Prostate gland (tissue), 2 donors: ENCODE measurements around a stretch of chr10.

- PRO-cap = no peak
- RAMPAGE, long total RNA, 2 experiments = no peak in any of the 2 experiments
Observed at GRCh38 chr10:72012207-72012882, 48.1 kb downstream of the CHST3 start.

- PRO-cap = no peak
- RAMPAGE, long total RNA, 2 experiments = no peak in any of the 2 experiments
Observed at GRCh38 chr10:72046848-72047341, 41.5 kb downstream of the SPOCK2 start.

DNA sequence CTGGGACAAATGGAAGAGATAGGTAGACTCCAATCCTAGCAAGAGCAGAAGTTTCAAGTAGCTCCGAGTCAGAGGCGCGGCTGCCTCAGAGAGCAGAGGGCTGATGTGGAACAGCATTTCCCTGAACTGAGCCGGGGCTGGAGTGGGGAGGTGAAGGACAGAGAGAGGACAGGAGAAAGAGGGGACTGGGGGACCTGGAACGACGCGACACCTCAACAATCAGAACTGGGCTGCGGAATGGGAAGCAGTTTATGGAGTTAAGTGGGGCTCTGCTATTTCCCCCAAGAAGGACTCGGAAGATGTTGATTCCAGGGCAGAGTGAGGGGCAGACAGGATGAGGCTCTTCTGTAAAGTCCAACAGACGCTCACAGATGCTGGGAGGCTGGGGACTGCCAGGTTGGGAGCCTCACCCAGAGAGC, 27.8 kb downstream of the SPOCK2 start:
- PRO-cap = no peak
- RAMPAGE, long total RNA, 2 experiments = no peak in any of the 2 experiments

DNA sequence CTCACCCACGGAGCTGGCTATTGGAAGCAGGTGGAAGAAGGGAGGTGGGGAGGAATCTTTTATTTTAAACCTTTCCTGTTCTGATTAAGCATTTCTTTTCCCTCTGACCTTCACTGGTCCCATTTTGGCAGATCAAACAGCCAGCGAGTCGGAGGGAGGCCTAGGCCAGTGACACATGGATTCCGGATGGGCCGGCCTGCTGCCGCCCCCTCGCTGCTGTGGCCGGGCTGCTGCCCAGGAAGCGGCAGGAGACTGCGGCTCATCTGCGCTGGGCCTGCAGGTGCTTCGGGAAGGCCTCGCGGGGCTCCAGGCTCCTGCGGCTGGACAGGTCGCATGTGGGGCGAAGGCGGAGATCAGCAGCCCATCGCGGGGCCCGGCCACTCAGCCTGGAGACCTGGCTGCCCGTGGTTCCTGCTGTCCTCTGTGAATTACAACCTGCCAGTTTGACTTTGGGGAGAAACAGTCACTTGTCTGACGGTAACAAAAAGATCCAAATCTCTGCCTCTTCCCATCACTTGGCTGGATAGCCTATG, 1.9 kb downstream of the SPOCK2 start:
- PRO-cap = no peak
- RAMPAGE, long total RNA, 2 experiments = no peak in any of the 2 experiments

DNA sequence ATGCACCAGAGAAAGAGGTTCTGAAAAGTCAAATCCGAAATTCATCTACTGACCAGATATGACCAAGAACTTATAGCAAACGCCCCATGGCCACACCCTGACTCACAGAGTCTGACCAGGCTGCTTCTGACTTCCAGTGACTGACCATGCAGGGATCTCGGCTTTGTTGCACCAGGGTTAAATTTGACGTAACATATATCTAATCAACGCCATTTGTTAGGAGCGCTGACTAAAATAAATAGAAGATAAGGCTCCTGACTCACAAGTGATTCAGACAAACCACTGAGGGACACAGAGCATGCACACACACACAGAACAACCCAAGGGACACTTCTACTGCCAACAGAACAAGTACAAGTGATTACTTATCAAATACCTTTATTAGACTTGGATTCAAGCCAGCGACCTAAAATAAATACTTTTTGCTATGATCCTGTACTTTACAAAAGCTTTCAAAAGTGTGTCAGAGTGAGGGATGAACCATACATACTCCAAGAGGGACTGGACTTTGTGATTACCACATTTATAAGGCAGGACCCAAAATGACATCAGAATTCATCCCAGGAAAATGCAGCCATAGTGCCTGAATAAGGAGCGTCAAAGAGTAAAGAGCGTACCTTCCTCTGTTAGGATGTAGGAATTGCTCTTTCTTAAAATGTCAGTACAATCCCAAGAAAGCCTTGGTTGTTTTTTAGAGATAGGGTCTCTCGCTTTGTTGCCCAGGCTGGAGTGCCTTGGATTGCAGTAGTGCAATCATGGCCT, 9.5 kb upstream of the SPOCK2 start:
- PRO-cap = no peak
- RAMPAGE, long total RNA, 2 experiments = no peak in any of the 2 experiments

- PRO-cap = no peak
- RAMPAGE, long total RNA, 2 experiments = no peak in any of the 2 experiments
Observed at GRCh38 chr10:72186184-72187051, 29.4 kb upstream of the ANAPC16 start.

GRCh38 chr10:72259545-72259972, 14.2 kb upstream of the DDIT4 start:
- PRO-cap = bidirectional peak, plus-strand start at chr10:72259894, minus-strand start at chr10:72259759
- RAMPAGE, long total RNA, 2 experiments = no peak in any of the 2 experiments

DNA sequence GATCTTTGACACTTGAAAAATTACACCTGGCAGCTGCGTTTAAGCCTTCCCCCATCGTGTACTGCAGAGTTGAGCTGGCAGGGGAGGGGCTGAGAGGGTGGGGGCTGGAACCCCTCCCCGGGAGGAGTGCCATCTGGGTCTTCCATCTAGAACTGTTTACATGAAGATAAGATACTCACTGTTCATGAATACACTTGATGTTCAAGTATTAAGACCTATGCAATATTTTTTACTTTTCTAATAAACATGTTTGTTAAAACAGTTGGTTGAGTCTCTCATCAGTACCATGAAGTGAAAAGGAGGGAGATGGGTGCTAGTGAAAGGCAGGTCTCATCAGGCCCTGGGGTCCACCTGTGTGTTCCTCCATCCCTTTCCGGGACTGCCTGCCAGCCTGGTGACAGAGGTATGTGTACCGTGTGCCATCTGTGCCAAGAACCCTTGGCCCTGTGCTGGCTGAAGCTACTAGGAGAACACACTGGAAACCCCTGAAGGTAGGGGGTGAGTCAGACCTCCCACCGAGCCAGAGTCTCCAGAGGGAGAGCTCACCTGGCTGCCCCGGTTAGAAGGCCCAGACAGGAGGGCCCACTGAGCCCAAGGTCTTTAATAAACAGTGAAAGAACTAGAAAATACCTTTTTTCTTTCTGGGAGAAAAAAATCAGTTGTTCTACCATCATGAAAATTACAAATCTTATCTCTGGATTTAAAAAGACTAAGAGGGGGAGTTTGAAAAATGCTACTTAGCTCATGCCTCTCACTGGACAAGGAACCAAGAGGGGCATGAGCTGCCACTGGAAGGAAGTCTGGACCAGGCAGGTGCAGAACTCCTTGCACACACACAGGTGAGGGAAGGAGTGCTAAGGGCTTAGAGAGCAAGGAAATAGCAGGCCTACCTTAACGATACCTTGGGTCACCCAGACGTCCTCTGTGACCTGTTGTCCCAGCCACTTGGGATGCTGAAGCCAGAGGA, 2.3 kb downstream of the DDIT4 start:
- PRO-cap = bidirectional peak, plus-strand start at position 69 of the sequence, minus-strand start at position 63 of the sequence; bidirectional peak, plus-strand start at position 446 of the sequence, minus-strand start at position 381 of the sequence
- RAMPAGE, long total RNA, 2 experiments = no peak in any of the 2 experiments

DNA sequence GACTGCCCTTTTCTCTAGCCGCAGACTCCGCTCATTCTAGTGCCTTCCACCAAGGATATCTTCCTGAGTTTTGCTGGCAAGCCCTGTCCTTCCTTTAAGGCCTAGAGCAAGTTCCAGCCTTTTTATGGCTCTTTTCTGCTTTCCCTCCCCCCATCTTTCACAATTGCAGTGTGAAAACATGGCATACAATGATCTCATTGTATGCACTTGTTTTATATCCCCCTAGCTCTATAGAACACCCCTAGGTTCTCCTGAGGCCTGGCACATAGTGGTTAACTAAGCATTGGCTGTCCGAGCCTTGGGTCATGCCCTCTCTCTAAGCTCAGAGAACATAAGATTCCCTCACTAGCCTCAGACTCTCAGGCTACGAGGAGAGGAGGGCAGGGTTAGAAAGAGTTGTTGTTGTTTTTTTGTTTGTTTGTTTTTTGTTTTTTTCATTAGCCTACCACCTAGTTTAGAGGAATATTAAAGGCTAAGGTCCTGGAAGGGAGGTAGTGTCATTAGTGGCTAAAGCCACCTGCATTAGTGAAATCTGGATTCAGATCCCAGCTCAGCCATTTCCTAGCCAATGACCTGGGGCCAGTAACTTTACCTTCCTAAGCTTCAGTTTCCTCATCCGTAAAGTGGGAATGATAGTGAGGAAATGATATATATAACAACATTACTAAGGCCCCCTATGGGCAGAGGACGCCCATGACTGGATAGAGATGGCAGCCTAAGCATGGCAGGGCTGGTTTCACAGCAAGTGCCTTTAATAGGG, 4.8 kb downstream of the DDIT4 start:
- PRO-cap = no peak
- RAMPAGE, long total RNA, 2 experiments = no peak in any of the 2 experiments

GRCh38 chr10:72297147-72297589, 23.4 kb downstream of the DDIT4 start:
- PRO-cap = bidirectional peak, plus-strand start at chr10:72297482, minus-strand start at chr10:72297236
- RAMPAGE, long total RNA, 2 experiments = no peak in any of the 2 experiments

GRCh38 chr10:72297590-72298545, 24.1 kb downstream of the DDIT4 start:
- PRO-cap = bidirectional peak, plus-strand start at chr10:72298208, minus-strand start at chr10:72298101
- RAMPAGE, long total RNA, 2 experiments = no peak in any of the 2 experiments

- PRO-cap = no peak
- RAMPAGE, long total RNA, 2 experiments = no peak in any of the 2 experiments
Observed at GRCh38 chr10:72308351-72308988, 34.7 kb downstream of the DDIT4 start.

DNA sequence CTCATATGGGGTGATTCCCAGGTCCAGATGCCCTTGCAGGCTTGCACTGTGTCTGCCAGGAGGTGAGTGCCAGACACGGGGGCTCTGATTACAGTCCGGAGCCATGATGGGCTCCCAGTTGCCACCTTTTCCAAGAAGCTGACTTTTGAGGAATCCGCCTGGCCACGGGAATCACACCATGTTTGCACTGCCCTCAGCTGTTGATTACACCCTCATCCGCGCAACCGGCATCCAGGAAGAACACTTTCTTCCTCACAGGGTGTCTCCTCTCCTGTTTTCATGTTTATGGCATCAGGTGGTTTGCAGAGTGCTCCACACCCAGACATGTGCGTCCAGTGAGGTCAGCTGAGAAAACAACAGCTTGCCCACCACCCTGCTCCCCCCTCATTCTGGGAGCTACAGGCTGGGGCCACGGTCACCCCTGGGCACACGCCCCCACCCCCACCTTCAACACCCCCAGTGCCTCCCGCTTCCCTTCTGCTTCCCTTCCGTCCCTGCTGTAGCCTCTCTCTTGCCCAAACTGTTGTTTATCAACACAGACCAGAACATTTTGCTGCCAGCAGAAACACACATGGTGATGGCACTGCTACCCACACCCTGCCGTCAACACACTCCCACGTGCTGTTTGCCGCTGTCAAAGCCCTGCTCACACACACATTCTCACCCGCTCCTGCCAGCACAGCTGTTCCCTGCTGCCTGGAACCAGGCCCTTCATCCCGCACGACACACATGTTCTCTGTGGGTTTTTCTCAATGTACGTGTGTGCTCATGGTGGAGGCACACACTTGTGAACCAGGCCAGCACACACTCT, 35.8 kb downstream of the DDIT4 start:
- PRO-cap = no peak
- RAMPAGE, long total RNA, 2 experiments = no peak in any of the 2 experiments

- PRO-cap = no peak
- RAMPAGE, long total RNA, 2 experiments = no peak in any of the 2 experiments
Observed at GRCh38 chr10:72322440-72322944, 32.2 kb downstream of the DNAJB12 start.

DNA sequence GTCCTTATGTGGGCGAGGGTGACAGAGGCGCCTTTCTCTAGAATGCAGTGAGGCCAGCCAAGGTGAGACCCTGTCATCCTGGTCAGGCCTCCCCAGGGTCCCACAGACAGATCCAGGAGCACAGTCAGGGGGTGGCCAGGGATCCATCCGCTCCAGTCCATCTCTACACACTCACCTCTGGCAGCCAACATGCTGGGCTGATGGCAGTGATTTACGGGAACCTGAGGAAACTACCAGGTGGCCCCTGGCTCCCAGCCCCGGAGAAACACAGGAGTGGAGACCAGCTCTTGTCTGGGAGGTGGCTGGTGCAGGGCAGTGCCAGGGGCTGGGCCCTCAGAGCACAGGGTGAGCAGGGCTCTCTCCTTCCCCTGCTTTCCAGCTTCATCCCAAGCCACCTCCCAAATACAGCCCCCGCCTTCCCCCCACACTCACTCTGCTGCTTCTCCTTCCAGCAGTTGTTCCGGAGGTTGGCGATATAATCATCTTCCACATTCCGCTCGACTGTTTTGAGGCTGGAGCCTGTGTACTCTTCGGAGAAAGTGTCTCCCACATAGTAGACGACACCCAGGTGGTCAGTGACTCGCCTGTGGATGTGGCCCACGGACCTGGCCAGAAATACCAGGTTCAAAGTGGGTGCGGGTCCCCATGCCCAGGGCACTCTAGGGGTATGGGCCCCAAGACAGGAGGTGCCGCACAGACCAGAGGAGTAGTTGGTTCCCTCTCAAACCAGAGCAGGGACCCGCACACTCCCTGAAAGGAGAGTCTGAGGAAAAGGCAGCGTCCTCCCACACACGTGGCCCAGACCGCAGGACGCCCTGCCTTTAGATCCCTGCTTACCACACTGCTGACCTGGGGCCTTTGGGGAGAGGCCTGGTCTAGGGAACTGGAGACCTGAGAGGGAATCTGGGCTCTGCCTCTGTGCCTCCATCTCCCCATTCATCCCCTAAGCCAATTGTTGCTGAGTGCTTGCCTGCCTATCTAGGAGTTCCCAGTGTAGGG, 18.3 kb downstream of the DNAJB12 start:
- PRO-cap = bidirectional peak, plus-strand start at position 454 of the sequence, minus-strand start at position 375 of the sequence
- RAMPAGE, long total RNA, 2 experiments = no peak in any of the 2 experiments

DNA sequence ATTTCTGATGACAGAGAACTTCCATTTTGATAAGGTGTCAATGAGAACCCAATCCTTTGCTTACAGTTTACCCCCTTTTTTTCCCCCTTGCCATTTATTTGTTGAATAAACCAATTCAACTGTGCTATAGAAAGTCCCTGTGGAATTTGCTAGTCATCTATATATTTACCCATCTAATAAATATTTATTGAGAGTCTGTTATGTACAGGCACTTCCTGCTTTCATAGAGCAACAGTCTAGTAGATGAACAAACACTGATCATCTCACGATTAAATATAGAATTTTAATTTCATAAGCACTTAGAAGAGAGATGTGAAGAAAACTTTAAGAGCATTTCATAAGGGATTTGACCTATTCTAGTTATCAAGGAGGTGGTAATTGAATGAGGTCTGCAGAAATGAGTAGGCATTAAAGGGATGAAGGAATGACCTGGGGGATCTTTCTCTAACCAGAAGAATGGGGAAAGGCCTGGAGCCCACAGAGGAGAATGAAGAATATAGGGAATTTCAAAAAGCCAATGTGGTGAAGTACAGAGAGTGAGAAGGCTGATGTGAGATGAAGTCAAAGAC, 87.9 kb upstream of the OIT3 start:
- PRO-cap = no peak
- RAMPAGE, long total RNA, 2 experiments = no peak in any of the 2 experiments

DNA sequence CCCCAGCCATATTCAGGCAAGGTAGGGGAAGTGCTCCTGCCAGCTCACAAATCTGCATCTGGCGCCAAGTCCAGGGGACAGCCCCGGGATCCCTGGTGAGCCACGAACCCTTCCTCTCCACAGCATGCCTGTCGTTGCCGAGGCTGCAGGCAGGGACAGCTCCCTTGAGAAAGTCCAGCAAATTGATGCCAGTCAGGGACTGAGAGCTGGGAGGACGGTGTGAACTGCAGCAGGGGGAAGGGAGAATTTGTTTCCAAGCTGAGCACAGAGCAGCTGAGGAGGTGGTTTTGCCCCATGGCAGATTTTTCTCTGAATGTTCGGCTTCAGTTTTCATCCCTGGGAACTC, 898 bp downstream of the PLA2G12B start:
- PRO-cap = no peak
- RAMPAGE, long total RNA, 2 experiments = no peak in any of the 2 experiments

- PRO-cap = no peak
- RAMPAGE, long total RNA, 2 experiments = no peak in any of the 2 experiments
Observed at GRCh38 chr10:73032504-73032807, 64.2 kb downstream of the P4HA1 start.

GRCh38 chr10:73119318-73120382, 9.4 kb downstream of the NUDT13 start:
- PRO-cap = no peak
- RAMPAGE, long total RNA, 2 experiments = no peak in any of the 2 experiments

DNA sequence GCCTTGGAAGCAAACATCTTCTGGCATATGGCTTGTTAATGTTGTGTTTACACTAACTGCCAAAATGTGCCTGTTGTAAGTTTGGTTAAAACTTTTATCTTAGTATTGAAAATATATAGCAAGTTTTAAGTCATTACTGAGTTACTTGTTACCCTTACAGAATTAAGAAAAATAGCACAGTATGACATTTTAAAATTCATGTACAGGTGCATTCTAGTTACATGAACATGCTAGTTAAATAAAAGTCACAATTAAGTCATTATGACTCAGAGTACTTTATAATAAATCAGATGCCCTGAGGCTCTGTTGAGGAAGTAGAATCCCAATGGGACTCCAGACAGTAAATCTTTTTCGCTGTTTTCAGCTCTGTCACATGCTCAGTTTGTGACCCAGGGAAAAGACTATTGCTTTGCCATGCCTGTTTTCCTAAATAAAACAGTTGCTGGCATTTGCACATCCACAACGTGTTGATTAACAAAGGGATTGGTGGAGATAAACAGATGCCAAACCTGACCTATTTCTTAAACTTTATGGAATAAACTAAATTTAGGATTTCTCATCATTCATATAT, 21.0 kb downstream of the NUDT13 start:
- PRO-cap = no peak
- RAMPAGE, long total RNA, 2 experiments = no peak in any of the 2 experiments